ENCODE measurements around a stretch of chr2.

DNA sequence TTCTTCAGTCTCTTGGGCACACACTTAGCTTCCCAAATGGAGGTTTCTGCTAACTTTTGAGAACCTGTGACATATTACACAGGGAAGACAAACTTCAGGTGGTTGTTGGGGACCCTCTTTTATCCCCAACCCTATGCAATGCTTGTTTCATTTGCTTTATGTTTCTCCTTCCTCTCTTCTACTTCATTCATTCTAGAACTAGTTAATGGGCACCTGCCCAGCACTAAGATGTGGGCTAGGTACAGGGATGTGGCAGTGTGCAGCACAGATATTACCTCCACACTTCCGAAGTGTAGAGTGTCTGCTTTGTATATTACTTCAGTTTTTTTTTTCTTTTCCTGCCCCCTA, 35.1 kb downstream of the CD28 start:
- PRO-cap, result no peak

DNA sequence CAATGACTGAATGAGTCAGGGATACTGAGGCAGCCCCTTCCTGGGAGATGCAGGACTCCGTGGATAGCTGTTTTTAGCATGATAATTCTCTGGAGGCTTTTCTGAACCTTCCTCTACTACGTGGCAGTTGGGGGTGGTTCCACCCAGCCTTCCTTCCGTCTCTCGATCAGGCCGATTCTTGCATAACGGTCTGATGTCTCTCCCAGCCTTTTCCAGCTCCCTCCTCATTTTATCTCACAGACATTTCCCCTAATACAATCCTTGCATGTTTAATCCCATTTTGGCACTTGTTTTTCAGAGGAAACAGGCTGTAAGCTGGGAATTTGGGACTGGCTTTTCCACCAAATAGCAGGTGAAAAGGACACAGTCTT, 21.1 kb upstream of the CTLA4 start:
- PRO-cap, result no peak

DNA sequence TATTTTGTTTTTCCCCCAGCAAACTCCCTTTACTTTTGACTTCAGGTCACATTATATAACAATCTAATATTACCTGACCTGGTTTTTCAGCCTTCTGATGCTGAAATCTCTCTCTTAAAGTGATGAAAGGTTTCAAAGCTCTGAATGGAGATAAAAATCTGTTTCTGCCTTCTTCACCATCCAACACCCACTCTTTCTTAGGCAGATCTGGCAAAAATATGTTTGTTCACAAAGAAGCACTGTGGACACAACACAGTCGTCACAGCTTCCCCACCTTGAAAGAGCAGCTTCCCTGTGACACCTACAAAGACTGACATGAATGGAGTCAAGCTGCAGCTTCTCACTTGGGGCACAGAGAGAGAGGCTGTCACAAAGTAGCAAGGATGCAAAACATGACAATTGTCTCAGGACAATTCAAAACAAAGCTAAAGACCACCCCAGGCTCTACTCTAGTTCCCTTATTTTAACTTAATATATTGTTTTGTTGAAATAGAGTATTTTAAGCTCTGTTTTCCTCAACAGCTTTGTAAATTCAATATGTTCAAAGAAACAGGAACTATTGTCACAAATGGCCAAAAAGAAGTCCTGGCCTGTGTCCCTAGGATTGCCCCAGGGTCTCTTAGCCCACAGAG, 86.6 kb downstream of the ICOS start:
- PRO-cap, result no peak

DNA sequence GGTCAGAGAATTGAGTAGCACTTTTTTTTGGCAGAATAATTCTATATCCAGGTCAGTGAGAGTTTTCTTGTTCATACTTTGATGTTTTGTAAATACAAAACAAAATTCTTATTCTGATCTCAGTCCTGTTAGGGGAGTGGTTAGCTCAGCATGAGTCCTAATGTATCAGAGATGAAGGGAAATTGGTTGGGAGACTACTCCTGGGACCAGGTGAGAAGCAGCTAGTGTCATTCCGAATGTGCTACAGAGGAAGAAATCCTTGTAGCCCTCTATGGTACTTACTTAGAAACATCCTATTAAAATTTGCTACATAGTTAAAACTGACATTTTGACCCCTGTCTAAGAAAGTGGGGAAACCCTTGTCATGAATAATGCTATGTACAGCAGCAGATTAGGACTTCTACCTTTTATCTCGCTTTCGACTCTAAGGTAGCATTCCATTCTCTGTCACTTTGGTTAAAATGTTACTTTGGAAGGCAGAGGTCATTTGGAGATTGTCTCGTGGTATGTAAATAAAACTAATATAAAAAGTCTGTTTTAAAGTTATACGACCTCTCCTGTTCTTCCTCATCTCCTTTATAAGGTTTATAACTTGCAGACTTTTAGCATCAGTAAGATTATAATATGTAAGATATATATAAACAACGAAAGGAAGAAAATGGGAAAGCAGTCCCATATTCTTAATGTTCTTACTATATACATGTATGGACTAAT, 65.9 kb downstream of the PARD3B start:
- PRO-cap, result no peak

GRCh38 chr2:204873416-204873888, 328.2 kb downstream of the PARD3B start:
- PRO-cap, result no peak

DNA sequence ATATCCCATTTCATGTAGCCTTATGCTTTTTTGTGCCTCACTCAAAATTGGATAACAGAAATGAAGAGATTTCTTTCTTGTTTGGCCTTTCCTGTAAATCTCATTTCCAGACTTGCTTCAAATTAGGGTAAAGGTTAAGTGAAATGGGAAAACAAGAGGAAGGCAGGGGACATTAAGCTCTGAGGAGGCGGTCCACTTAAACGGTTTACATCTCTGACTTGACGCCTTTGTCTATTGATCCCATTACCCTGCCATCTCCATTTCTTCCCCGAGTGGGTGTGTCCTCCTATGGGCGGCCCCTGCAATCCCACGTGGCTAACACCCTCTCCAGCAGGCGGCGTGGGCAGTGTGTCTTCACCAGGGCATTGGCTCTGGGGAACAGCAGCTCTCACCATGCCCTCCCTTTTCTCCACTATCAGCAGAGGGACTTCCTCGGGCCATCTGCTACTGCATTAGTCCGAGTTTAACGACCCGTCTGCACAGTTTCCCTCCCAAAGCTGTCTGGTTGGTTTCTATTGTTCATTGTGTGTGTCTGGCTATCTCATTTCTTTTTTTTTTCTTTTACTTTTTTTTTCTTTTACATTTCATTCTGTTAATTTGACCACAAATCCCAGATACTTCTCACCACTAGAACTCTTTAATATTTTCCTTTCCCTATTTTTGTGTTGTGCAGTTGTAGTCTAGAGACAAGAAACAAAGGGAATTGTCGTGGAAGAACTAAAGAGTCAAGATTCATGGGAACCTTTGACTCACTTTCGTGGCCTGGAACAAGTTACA, 511.9 kb upstream of the NRP2 start:
- PRO-cap, result no peak

- PRO-cap, result no peak
These were observed 409.0 kb upstream of the NRP2 start for GRCh38 chr2:205273239-205273844.

DNA sequence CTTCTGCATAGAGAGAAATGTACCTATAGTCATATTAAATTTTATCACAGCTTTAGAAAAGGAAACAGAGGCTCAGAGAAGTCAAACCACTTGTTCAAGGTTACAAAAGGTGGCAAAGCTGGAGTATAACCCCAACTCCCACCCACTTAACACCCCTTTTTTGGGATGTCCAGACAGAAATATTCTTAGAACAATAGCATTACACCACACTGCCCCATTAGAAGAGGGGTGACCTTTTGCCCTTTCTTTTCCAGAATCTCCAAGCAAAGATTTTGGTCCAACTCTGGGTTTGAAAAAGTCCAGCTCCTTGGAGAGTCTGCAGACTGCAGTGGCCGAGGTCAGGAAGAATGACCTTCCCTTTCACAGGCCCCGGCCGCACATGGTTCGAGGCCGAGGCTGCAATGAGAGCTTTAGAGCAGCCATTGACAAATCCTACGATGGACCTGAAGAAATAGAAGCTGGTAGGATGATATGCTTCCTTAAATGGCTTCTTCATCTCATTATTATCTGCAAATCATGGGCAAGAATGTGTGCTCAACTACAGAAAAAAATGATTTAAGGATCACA, 381.9 kb upstream of the NRP2 start:
- PRO-cap, result no peak

GRCh38 chr2:205574337-205575077, 107.8 kb upstream of the NRP2 start:
- PRO-cap, result no peak

DNA sequence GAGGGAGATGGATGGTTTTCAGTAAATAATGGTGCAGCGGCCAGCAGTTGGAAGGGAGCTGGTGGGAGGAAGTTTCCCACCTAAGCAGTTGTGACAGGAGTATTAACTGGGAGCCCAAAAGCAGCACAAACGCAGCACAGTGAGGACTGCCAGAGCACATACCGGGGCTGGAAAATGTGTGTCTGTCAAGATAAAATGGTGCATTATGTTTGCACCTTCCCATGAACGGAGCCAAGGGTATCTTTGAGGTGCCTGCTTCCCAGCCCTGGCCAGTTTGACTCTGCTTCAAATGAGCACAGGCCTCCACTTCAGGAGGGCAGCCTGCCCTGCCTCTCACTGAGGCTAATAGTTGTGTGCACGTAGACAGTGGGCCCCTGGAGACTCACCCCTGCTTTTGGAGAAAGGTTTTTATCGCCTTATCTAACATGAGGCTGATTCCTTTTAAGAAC, 32.8 kb downstream of the NRP2 start:
- PRO-cap, result no peak

DNA sequence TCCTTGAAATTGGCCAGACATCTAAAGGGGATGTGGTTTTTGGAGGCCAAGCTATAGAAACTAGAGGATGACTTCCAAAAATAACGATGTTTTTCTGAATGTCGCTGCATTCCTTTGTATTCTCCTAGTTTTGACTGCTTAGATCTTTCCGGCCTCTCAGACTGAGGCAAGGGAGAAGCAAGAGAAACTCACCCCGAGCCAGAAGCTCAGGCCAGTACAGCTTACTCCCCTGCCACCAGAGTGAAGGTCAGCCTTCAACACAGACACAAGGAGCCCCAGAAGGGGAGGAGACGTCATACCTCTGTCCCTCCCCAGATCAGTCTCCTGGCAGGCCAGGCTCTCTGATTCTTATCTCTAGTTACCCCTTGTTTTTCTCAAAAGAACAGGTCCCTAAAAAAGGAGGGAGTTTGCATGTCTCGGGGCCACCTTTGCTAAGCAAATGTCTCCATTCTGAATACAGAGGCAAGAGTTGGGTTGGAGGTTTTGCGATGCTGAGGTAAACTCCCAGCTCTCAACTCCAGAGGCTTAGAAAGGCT, 62.0 kb downstream of the NRP2 start:
- PRO-cap, result no peak

- PRO-cap, result no peak
These were observed 10.5 kb downstream of the NDUFS1 start for GRCh38 chr2:206148793-206149159.

- PRO-cap, result no peak
These were observed 8.2 kb downstream of the NDUFS1 start for GRCh38 chr2:206150903-206151598.

DNA sequence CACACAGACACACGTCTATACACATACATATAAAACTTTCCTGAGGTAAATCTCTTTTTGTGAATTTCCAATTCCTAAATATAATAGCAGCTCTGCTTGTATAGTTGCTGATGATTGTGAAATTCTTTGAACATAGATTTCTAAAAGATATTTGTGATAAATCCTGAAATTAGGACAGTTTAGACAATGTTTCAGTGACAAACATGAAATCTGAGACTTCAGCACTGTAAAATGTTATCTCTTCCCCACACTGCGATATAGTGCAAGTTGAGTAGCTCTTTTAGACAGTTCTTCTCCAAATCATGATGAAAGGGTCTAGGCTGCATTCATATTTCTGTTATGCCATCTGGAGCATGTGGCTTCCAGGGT, 82.8 kb downstream of the ADAM23 start:
- PRO-cap, result no peak

DNA sequence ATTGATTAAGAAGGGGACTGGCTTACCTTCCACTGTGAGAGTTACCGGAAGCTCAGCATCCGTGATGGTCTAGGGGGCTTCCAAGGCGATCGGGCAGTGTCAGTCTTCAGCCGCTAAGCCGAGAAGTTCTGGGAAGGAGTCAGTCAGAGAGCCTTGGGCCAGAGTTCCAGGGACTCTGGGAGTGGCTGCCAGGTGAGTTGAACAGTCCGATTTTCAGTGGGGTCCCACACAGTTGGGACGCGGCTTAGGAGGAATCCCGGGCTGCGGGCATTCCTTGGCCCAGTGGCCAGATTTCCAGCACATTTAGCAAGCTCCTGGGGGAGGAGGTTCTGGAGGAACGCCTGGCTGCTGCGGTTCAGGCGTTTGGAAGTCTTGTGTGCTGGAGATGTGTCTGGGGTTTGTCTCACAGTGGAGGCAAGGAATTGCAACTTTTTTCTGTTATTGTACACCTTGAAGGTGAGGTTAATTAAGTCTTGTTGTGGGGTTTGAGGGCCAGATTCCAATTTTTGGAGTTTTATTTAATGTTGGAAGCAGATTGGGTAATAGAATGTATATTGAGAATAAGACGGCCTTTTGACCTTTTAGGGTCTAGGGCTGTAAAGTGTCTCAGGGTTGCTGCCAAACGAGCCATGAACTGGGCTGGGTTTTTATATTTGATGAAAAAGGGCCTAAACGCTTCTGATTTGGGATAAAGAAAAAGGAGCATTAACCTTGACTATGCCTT, 44.8 kb downstream of the FASTKD2 start:
- PRO-cap, result no peak

DNA sequence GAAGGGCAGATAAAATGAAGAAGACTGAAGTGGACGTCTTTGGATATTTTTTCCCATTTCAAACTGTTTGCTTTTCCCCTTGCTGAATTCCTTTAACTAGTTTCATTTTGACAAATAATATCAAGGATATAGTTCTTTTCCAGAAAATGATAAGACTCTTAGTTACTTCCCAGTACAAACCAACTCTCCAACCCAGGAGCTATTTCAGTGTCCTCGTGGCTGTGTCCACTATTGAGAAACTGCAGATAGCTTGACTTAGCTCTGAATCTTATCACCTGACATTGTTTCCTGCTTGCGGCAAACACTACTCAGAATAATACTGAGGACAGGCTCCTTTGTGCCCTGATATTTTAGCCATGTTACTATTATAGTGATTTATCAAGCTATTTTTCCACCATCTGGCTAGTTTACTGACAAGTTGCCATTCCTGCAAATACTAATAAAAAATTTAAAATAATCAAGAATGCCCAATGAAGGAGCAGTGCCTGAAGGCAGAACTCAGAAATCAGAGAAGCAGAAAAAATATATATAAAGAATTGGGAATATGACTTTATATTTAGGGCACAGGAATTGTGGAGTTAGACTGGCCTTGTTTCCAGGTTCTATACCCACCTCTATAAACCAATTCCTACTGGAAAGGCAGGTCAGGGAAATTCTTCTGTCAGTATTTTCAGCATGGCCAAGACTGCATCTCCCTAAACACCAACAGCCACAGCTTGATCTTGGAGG, 74.4 kb downstream of the KLF7 start:
- PRO-cap, result no peak

DNA sequence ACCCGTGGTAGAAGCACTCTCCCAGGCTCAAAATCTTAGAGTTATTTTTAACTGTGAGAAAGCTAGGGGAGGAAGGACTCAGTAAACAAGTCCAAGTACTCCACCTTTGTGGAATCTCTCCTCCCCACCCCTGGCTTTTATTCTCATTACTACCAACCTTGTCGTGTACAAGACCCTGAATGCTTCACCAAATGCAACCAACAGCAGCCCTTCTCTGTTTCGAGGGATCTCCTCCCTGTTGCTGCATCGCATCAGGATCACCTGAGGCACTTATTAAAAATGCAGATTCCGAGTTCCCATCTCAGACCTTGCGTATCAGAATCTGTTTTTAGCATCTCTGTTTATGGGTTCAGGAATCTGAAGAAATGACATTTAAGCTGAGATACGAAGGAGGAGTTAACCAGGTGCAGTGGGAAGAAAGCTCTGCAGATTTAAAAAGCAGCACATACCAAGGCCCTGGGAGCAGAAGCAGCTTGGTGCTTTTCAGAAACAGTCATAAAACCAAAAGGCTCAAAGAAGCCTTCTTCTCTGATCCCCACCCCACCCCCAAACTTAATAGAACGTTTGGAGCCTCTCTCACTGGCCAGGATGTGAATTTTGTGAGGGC, 69.5 kb downstream of the KLF7 start:
- PRO-cap, result no peak

- PRO-cap, result no peak
These were observed 1.0 kb downstream of the KLF7 start for GRCh38 chr2:207164499-207165353.

DNA sequence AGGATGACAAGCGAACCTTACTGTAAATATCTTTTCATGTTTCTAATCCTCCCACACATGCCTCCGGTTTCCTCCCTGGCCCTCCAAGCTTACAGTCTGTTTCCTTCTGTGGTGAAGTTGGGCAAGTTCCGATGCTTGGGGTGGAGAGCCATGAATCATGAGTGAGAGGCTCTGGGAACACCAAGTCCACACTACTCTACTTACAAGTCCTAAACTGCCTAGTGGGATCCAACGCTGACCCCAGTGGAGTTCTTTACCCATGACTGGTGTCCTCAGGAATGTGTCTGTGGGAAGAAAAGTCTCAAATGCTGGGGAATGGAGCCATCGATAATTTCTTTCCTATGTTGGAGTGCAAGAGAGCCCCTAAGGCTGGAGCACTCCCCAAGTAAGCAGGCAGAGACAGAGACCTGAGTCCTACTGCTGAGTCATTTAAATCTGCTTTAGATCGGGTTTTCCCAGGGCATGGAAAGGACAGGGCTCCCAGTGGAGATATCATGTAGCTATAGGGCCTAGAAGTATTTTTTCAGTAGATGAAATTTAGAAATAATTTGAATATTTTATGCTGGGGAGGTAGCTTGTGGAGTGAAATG, 73.5 kb upstream of the KLF7 start:
- PRO-cap, result no peak

DNA sequence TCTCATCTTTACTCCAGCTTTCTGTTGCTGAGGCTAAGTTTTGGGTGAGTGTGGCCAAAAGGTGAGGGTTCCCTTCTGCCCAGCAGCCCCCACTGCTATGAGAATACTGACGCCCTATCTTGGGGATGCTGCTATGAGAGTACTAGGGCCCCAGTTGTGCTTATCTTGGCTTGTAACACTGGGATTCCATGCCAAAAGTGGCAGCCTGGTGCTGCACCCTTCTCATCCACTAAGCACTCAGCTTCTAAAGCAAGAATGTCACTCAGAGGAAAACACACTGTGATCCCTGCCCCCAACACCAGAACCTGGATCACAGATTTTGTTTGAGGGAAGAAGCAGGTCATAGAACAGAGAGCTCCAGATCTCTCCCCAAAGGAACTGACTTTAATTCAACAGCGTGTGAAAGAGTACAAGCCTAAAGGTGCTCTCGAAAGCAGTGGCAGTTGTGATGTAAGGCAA, 130.8 kb upstream of the KLF7 start:
- PRO-cap, result no peak